ENCODE measurements around a stretch of chr5.

DNA sequence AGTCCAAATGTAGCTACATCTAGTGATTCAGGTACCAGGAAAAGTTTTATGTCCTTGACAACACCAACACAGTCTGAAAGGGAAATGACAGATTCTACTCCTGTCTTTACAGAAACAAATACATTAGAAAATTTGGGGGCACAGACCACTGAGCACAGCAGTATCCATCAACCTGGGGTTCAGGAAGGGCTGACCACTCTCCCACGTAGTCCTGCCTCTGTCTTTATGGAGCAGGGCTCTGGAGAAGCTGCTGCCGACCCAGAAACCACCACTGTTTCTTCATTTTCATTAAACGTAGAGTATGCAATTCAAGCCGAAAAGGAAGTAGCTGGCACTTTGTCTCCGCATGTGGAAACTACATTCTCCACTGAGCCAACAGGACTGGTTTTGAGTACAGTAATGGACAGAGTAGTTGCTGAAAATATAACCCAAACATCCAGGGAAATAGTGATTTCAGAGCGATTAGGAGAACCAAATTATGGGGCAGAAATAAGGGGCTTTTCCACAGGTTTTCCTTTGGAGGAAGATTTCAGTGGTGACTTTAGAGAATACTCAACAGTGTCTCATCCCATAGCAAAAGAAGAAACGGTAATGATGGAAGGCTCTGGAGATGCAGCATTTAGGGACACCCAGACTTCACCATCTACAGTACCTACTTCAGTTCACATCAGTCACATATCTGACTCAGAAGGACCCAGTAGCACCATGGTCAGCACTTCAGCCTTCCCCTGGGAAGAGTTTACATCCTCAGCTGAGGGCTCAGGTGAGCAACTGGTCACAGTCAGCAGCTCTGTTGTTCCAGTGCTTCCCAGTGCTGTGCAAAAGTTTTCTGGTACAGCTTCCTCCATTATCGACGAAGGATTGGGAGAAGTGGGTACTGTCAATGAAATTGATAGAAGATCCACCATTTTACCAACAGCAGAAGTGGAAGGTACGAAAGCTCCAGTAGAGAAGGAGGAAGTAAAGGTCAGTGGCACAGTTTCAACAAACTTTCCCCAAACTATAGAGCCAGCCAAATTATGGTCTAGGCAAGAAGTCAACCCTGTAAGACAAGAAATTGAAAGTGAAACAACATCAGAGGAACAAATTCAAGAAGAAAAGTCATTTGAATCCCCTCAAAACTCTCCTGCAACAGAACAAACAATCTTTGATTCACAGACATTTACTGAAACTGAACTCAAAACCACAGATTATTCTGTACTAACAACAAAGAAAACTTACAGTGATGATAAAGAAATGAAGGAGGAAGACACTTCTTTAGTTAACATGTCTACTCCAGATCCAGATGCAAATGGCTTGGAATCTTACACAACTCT is 67.2 kb downstream of the VCAN start:
- PRO-cap, result no peak
- RAMPAGE, long total RNA, 4 experiments, result no peak in any of the 4 experiments

DNA sequence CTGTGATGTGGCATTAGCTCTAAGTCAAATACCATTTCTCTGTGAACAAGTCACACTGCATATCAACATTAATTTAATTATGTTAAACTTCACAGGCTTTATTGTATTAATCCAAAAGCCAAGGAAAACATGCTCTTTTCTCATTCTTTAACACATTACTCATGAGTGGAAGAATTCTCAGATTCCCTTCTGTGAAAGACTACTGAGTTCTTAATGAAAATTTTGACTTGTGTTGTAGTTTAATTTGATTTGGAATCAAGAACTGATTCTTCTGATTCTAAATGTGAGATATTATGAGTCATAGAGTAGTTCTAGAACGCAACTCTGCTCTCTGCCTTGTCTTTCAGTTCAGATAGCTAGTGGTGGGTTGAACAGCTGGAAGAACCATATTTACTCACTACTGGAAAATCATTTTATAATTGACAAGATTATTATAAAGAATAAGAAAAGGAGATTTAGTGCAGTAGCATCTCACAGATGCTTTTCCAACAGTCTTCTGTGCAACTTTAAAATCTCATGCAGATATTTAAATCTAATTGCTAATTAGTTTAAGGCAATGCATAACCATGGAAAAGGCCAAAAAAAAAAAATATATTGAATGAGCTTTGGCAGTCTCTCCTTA is 90.7 kb downstream of the VCAN start:
- PRO-cap, result no peak
- RAMPAGE, long total RNA, 4 experiments, result no peak in any of the 4 experiments

- PRO-cap, result no peak
- RAMPAGE, long total RNA, 4 experiments, result no peak in any of the 4 experiments
Measured at GRCh38 chr5:84538936-84539619, 154.4 kb upstream of the EDIL3 start.

DNA sequence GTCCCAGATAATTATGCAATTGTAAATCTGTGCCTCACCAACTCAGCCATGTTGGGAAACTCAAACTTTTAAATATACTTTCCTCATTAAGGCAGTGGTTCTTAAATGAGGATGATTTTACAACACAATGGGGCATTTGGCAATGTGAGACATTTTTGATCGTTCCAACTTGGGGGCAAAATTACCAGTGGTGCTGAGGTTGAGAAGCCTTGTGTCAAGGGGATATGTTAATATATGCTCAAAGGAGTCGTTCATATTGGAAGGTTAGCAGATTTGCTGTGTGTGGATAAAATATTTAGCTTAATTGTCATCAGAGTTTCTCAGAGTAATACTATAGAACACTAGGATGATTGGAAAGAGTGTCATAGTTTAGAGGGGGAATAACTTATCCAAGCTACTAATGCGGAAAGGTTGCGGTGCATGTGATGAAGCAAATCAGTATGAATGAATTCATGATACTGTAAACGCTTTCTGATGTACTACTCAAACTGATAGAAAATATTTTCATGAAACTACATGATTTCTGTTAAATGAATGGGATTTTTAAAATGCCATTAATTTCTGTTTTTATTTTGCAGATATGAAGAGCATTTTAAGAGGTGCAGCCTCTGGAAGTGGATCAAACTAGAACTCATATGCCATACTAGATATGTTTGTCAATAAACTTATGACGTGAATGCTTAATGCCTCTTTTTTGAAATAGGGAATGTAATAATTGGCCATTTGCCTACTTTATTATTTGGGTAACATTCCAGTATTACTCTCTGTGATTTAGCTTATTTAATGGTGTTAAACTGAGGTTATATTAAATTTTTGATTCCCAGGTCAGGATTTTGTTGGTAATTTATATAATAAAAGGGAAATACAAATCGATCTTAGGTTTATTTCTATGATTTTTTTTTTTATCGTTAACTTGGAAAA is 2.6 kb downstream of the COX7C start:
- PRO-cap, result no peak
- RAMPAGE, long total RNA, 4 experiments, result no peak in any of the 4 experiments

GRCh38 chr5:87268097-87269138 is 735 bp downstream of the RASA1 start:
- PRO-cap, result bidirectional peak, plus-strand start at chr5:87268269, minus-strand start at chr5:87268134; bidirectional peak, plus-strand start at chr5:87268940, minus-strand start at chr5:87268708
- RAMPAGE, long total RNA, 4 experiments, result start-site peak on the plus strand in 2 of 4 experiments, at chr5:87268251-87268602 at its widest, 6 to 24 reads per replicate

GRCh38 chr5:87299584-87300275 is 32.0 kb downstream of the RASA1 start:
- PRO-cap, result no peak
- RAMPAGE, long total RNA, 4 experiments, result no peak in any of the 4 experiments

- PRO-cap, result no peak
- RAMPAGE, long total RNA, 4 experiments, result no peak in any of the 4 experiments
Measured at GRCh38 chr5:87320777-87321085, 53.0 kb downstream of the RASA1 start.

GRCh38 chr5:87369111-87369755 is 43.5 kb downstream of the CCNH start:
- PRO-cap, result no peak
- RAMPAGE, long total RNA, 4 experiments, result no peak in any of the 4 experiments

GRCh38 chr5:87373799-87374436 is 38.8 kb downstream of the CCNH start:
- PRO-cap, result no peak
- RAMPAGE, long total RNA, 4 experiments, result no peak in any of the 4 experiments

DNA sequence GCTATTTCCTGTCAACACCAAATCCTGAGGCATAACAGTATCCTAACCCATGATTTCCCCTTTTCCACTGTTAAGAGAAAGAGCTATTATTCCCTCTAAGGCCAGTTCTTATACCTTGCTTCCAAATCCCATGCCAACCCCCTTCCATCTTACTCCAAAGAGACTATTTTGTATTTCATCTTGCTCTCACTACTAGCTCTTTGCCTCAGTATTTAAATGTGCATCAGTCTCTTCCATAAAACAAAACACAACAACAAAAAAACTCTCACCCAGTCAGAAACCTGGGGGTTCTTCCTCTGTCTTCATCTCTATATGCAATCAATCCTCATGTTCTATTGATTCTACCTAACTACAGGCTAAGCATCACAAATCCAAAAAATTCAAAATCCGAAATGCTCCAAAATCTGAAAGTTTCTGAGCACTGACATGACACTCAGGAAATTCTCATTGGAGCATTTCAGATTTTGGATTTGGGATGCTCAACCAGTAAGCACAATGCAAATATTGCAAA is 6.6 kb downstream of the CCNH start:
- PRO-cap, result no peak
- RAMPAGE, long total RNA, 4 experiments, result start-site peak on the minus strand in 1 of 4 experiments, centred at position 285 of the sequence, 16 reads per replicate

DNA sequence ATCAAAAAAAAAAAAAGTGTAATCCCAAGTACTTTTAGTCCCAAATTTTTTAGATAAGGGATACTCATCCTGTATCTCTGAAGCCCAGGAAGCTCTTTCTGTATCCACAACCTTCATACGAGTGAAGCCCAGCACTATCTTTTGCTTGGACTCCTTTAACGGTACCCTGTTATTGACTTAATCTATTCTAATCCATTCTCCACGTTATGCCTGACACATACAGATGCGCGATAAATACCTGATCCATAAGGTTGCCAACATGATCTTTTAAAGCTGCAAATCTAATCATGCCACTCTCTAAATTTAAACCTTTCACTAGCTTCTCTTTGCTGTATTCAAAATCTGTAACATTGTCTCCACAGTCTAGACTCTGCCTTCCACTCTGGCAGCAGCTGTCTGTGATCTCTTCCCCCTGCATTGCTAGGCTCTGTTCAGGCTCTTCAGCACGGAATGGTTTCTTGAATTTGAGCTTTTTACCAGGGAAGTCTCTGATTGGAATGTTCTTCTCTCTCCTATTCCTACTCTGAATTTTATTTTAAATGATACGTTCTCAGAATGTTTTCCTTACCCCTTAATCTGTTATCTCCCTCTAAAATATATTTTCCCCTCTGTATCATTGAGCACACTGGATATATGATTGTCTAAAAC is 6.0 kb downstream of the CCNH start:
- PRO-cap, result no peak
- RAMPAGE, long total RNA, 4 experiments, result no peak in any of the 4 experiments

DNA sequence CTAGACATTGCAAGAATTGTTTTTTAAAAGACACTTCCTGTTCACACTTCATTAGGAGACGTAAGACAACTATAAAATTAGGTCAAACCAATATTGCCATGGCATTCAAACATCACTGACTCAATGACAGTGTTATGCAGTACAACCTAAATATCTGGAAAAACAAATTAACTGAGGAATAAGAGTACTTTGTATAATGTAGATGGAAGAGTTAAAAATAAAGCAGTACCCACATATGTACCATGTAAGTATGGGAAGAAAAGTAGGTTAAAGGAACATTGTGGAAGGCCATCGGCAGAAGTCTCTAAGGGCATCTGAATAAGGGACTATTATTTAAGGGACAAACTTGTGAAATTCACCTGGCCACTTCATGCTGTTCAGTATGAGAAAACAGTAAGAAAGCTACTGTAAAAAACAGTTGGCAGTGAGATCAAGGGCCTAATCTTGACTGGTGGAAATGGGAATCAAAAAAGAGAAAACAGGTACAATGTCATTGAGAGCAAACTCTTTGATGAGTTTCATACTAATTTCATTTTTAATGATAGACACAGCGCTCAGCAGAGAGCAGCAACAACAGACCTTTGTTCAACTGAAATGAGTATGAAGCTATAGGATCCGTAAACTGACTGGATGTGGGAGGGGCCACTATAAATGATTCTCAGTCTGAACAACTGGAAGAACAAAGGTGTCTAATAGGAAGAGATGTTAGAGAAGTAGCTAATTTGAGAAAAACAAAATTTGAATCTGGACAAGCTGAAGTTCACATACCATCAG is 4.2 kb downstream of the CCNH start:
- PRO-cap, result unidirectional peak, minus-strand start at position 591 of the sequence
- RAMPAGE, long total RNA, 4 experiments, result no peak in any of the 4 experiments

DNA sequence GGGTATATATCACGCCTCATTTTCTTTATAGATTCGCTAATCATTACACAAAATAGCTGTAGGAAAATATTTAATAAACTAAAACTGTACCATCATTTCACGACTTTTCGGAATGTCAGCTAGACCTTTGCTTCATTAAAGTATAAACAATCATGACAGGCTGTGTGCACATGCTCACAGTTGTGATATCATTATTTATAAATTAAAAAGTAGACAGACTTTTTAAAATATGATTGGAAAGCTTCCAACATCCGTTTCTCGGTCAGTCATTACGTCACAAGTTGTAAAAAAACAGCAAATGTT is 1.3 kb downstream of the CCNH start:
- PRO-cap, result no peak
- RAMPAGE, long total RNA, 4 experiments, result no peak in any of the 4 experiments

DNA sequence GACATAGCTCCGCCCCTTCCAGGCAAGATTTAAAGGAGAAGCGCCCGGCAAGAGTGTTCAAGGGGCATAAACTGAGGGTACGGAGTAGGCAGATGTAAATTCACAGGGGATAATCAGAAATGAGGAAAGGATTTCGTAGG is 212 bp upstream of the CCNH start:
- PRO-cap, result bidirectional peak, plus-strand start at position 60 of the sequence, minus-strand start outside the sequence
- RAMPAGE, long total RNA, 4 experiments, result no peak in any of the 4 experiments

- PRO-cap, result no peak
- RAMPAGE, long total RNA, 4 experiments, result no peak in any of the 4 experiments
Measured at GRCh38 chr5:87674748-87675074, 262.0 kb upstream of the CCNH start.

DNA sequence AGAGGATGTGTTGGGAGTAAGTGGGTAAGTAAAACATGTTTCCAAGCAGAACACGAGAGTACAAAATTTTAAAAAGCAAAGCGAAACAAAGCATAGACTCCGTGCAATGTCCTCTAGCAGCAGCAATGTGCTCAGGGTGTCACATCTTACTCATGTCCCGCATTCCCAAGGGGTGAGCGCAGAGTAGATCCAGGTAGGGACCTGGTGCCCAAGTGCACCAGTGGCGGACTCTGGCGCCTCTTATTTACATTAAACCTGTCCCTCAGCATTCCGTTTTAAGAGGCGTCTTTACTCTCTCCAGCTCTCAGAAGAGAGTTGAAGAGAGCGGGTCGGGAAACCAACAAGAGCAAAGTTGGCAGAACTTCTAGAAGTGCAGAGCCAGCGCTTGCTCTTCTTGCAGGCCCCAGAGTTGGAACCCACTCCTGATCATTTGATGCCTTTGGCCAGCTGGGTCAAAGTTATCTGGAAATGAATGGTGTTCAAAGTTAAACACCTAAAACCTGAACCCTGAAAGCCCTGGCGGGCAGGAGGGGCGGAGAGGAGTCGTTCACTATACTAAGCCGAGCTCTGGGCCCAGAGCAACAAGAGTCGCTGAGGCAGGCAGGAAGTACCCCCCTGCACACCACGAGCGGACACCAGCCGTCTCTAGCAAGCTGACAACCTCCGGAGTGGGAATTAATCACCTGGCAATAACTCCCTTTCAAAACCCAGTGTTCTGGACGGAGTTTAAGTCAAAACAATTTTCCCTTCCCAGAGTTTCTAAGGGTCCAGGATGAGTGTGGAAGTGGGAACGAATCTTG is 122.9 kb downstream of the TMEM161B start:
- PRO-cap, result no peak
- RAMPAGE, long total RNA, 4 experiments, result no peak in any of the 4 experiments

GRCh38 chr5:88172722-88173305 is 95.8 kb downstream of the TMEM161B start:
- PRO-cap, result no peak
- RAMPAGE, long total RNA, 4 experiments, result no peak in any of the 4 experiments

GRCh38 chr5:88269785-88269965 is 1.0 kb upstream of the TMEM161B start:
- PRO-cap, result no peak
- RAMPAGE, long total RNA, 4 experiments, result no peak in any of the 4 experiments

- PRO-cap, result no peak
- RAMPAGE, long total RNA, 4 experiments, result no peak in any of the 4 experiments
Measured at GRCh38 chr5:88285652-88286221, 17.1 kb upstream of the TMEM161B start.

- PRO-cap, result no peak
- RAMPAGE, long total RNA, 4 experiments, result no peak in any of the 4 experiments
Measured at GRCh38 chr5:88876002-88876519, 6.9 kb downstream of the MEF2C start.